Suprapubic skin (tissue), 4 donors: ENCODE measurements around a stretch of chr12.

- PRO-cap: no peak
- RAMPAGE, long total RNA, 4 experiments: no peak in any of the 4 experiments
Observed at GRCh38 chr12:1518529-1519413, 75.6 kb downstream of the FBXL14 start.

DNA sequence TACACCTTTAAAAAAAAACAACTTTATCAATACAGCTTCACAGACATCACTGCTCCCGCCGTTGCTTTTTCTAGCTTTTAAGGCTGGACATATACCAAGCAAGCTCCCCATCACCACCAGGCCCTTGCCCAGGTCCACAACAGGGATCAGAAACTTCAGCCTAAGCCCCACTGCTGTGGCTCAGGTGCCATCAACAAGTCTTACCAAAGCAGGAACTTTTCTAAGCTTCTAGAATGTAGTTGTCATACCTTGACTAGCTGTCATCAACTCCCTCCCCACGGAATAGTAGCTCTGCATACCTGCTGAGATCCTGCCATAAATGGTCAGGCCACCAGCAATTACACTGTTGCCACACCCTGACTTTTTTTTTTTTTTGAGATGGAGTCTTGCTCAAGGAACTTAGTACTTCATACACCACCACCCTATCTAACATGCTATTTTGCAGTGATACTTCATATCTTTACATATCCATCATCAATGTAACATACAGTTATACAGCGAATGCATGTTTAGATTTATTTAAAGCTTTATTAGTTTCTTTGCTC lies 19.9 kb upstream of the ADIPOR2 start:
- PRO-cap: no peak
- RAMPAGE, long total RNA, 4 experiments: no peak in any of the 4 experiments

- PRO-cap: no peak
- RAMPAGE, long total RNA, 4 experiments: no peak in any of the 4 experiments
Observed at GRCh38 chr12:1681545-1681825, 9.4 kb upstream of the ADIPOR2 start.

DNA sequence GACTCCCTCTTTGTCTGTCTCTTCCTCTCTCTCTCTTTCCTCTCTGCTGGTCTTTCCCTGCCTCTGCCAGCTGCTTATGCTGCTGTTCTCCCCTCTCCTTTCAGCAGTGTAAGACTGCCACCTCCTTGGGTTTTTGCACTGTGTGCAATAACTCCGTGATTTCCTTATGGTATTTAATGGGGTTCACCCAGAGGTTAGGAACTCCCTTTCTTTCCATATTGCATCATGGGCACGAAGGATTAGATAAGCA lies 20.8 kb downstream of the ADIPOR2 start:
- PRO-cap: no peak
- RAMPAGE, long total RNA, 4 experiments: no peak in any of the 4 experiments

DNA sequence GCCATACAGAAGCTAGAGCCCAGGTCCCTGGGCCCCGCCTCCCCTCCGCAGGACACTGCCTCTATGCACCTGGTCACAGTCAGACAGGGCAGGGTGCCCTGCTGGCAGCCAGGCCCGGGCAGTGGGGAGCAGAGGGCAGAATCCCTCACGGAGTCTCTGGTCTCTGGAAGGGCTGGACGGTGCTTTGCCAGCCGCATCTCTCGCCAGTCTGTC lies 16.4 kb upstream of the CACNA2D4 start:
- PRO-cap: no peak
- RAMPAGE, long total RNA, 4 experiments: no peak in any of the 4 experiments

DNA sequence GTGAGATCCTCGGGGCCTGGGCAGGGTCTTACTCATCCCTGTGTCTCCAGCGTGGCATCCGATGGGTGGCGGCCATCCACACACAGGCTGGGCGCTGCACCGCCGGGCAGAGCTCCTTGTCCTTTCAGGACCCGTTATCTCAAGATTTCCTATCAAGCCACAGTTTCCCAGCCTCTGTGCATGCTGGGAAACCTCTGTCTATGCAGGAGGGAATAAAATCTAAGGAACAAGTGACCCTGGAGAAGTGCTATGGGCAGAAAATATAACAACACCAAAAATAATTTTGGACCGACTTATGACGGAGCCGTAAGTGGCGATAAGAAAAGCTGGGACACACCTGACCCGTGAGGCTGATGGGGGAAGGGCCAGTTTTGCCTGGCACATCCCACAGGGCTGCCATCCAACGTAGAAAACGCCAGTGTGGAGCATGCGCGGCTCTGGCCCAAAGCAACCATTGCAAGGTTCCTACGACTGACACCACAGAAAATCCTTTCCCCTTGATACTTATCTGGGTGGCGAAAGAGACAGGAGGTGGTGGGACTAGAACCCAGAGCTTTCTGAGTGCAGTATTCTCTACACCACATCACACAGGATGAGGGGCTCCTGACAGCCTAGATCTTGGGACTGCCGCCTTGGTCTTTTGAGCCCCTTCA lies 17.1 kb upstream of the CACNA2D4 start:
- PRO-cap: no peak
- RAMPAGE, long total RNA, 4 experiments: no peak in any of the 4 experiments

GRCh38 chr12:1940019-1940330 lies 21.5 kb upstream of the CACNA2D4 start:
- PRO-cap: no peak
- RAMPAGE, long total RNA, 4 experiments: no peak in any of the 4 experiments

GRCh38 chr12:1970194-1970895 lies 33.9 kb downstream of the DCP1B start:
- PRO-cap: no peak
- RAMPAGE, long total RNA, 4 experiments: no peak in any of the 4 experiments

GRCh38 chr12:2063976-2064836 lies 11.4 kb downstream of the CACNA1C start:
- PRO-cap: no peak
- RAMPAGE, long total RNA, 4 experiments: no peak in any of the 4 experiments

- PRO-cap: no peak
- RAMPAGE, long total RNA, 4 experiments: no peak in any of the 4 experiments
Observed at GRCh38 chr12:2074593-2075063, 21.8 kb downstream of the CACNA1C start.

- PRO-cap: no peak
- RAMPAGE, long total RNA, 4 experiments: no peak in any of the 4 experiments
Observed at GRCh38 chr12:2136104-2136777, 83.5 kb downstream of the CACNA1C start.

- PRO-cap: no peak
- RAMPAGE, long total RNA, 4 experiments: no peak in any of the 4 experiments
Observed at GRCh38 chr12:2229626-2230951, 177.3 kb downstream of the CACNA1C start.

DNA sequence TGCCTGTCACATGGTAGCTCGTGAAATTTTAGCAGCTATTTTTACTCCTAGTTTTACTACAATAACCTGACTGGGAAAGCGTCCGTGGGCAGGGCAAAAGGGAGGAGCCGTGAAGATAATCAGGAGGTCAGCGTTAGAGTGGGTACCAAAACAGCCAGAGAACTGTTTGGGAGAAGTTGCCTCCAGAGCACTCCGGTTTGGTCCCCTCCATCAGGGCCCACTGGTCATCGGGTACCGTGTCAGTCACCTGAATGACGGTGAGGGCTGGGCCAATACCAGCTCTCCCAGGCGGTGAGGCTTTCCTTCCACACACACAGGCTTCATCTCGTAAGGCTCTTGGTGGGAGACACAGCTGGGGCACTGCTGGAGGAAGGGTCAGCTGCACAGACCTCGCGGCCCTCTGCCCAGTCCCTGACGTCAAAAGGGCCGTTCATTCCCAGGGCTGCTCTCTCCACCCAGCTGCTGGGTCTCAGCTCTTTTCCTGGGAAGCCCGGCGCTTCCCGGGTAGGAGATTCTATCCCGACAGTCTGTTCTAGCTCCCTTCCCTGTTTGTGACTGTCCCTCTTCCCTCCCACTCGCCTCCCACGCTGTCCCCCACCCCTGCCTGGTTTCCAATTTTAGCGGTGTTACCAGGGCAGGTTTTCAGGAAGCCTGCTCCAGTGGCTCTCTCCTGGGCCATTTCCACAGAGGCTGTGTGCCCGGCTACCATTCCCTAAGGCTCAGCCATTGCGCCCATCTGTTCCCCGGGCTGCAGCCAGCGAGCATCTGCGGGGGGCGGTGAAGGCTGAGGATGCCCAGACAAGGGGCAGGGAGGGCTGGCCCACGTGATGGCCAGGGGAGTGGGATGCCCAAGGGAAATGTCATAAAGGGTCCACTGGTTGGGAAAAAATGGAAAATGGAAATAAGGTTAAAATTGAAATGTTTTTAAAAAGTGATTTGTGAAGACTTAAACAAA lies 186.5 kb downstream of the CACNA1C start:
- PRO-cap: no peak
- RAMPAGE, long total RNA, 4 experiments: no peak in any of the 4 experiments

DNA sequence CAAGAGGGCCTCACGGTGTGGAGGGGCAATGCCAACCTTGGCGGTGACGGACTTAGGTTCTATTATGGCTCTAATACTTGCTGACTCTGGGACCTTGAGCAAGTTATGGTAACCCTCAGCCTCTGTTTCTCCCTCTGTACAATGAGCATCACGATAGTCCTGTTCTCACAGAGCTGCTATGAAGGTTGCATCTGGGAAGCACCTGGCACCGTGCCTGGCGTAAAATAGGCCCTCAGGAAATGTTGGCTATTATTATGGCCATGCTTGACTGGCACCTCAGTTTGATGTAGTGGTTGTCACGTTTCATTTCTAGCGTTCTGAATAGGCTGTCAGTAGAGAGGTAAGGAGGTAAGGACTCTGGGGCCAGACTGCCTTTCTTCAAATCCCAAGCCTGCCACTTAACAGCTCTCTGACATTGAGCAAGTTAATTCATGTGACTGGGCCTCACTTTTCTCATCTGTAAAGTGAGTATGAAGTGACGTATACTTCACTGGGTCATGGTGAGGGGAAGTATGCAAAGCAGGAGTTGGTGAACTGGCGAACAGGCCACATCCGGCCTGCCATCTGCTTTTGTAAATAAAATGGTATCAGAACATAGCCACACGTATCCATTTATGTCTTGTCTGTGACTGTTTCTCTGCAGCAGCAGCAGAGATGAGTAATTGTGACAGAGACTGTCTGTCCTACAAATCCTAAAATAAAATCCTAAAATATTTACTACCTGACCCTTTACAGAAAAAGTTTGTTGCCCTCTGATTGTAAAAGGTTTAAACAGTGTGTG lies 196.1 kb downstream of the CACNA1C start:
- PRO-cap: no peak
- RAMPAGE, long total RNA, 4 experiments: no peak in any of the 4 experiments

- PRO-cap: no peak
- RAMPAGE, long total RNA, 4 experiments: no peak in any of the 4 experiments
Observed at GRCh38 chr12:2250733-2251255, 198.0 kb downstream of the CACNA1C start.

DNA sequence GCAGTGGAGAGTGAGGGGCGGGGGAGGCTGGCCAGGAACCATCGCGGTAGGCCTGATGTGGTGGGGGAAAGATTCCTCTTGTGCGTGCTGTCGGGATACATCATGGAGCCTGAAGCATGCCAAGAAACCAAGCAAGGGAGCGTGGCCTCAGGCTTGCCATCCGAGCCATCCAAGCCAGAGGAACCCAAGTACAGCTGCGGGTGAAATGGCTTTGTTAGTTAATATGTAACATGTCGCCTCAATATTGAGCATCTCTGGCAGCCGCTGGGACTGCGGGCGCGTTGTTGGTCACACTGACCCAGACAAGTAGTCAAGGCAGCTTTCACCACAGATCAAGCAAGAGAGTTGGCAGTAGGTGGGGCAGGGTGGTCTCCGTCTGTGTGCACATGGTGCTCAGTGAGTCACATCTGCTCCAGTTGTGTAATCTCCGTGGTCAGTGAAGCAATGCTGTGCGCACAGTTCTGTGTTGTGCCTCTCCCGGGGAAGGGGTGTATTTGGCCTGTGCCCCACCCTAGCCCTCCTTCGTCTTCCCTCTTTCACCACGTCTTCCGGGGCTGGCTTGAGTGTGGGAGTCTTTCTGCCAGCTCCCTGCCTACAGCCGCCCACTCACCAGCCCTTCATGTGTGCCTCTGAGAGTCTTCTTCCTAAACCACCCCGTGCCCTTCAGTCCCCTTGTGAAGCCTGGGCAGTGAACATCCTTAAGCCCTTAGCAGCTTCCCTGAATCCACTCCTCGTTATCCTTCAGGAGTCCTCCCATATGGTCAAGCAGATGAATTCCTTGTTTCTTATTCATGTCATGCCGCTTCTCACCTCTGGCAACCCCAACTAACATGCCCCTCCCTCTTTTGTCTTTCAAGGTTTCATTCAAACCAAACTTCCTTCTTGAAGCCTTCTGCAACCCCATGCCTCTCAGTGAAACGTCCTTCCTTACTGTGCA lies 242.0 kb downstream of the CACNA1C start:
- PRO-cap: no peak
- RAMPAGE, long total RNA, 4 experiments: no peak in any of the 4 experiments

- PRO-cap: no peak
- RAMPAGE, long total RNA, 4 experiments: no peak in any of the 4 experiments
Observed at GRCh38 chr12:2304391-2304749, 251.6 kb downstream of the CACNA1C start.

GRCh38 chr12:2525545-2525805 lies 269.3 kb upstream of the FKBP4 start:
- PRO-cap: no peak
- RAMPAGE, long total RNA, 4 experiments: no peak in any of the 4 experiments

DNA sequence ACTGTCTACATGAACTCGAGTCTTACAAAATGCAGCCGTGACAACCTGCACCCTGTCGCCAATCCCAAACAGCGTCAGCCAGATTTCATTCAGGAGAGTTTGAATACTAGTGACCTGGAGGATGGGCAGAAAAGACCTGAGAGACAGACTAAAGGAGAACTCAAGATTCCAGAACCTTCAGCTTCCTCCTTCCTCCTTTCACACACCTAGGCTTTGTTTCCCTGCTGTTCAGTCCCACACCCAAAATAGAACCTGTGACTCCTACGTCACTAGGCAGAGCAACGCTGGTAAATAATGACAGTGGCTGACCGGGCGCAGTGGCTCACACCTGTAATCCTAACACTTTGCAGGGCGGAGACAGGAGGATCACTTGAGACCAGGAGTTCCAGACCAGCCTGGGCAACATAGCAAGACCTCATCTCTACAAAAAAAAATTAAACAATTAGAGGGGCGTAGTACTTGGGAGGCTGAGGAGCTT lies 166.4 kb upstream of the FKBP4 start:
- PRO-cap: no peak
- RAMPAGE, long total RNA, 4 experiments: no peak in any of the 4 experiments

- PRO-cap: no peak
- RAMPAGE, long total RNA, 4 experiments: no peak in any of the 4 experiments
Observed at GRCh38 chr12:2858301-2858866, 1.5 kb upstream of the TEX52 start.